Frontal cortex (tissue), 2 donors: ENCODE data around the genes COX19 and C7orf50.

GRCh38 chr7:873707-874540, 2.4 kb upstream of the GET4 start:
- RAMPAGE, long total RNA: no peak

- RAMPAGE, long total RNA: no peak
Observed at GRCh38 chr7:893716-894257, 17.4 kb downstream of the GET4 start.

GRCh38 chr7:898336-899234, 22.2 kb downstream of the GET4 start:
- RAMPAGE, long total RNA: no peak

DNA sequence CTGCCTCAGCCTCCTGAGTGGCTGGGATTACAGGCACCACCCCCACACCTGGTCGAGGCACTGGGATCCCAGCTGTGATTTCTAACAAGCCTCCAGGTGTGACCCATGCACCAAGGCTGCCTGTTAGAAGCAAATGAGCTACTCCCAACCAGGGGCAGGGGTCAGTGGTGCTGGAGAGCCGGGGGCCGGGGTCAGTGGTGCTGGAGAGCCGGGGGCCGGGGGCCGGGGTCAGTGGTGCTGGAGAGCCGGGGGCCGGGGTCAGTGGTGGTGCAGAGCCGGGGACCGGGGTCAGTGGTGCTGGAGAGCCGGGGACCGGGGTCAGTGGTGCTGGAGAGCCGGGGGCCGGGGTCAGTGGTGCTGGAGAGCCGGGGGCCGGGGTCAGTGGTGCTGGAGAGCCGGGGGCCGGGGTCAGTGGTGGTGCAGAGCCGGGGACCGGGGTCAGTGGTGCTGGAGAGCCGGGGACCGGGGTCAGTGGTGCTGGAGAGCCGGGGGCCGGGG, 21.1 kb downstream of the ADAP1 start:
- RAMPAGE, long total RNA: no peak

GRCh38 chr7:974918-976021, at the start of gene COX19:
Gene COX19 (minus strand): TSS chr7:975549.
- RAMPAGE, long total RNA: no peak

- RAMPAGE, long total RNA: no peak
Observed at GRCh38 chr7:1052046-1052554, 7.8 kb downstream of the GPR146 start.

DNA sequence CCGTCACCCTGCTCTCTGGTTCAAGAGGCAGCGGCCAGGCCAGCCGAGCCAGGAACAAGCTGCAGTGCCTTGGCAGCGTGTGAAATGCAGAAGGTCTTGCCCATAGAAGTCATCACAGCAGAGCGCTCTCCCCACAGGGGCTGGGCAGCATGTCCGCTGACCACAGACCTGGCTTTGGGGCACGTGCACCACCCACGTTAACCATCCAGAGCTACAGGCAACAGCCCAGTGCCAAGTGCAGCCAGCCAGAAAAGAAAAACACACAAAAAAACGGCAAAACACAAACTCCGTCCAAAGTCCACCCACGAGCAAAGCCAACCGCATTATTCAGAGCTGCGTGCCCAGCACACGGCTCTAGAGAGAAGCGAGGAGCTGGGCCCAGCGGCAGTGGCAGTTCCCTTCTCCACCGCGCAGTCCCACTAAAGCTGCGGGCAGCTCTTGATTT, 14.0 kb downstream of the GPER1 start:
- RAMPAGE, long total RNA: no peak

GRCh38 chr7:1122885-1123516, 15.0 kb downstream of the C7orf50 start:
- RAMPAGE, long total RNA: no peak

DNA sequence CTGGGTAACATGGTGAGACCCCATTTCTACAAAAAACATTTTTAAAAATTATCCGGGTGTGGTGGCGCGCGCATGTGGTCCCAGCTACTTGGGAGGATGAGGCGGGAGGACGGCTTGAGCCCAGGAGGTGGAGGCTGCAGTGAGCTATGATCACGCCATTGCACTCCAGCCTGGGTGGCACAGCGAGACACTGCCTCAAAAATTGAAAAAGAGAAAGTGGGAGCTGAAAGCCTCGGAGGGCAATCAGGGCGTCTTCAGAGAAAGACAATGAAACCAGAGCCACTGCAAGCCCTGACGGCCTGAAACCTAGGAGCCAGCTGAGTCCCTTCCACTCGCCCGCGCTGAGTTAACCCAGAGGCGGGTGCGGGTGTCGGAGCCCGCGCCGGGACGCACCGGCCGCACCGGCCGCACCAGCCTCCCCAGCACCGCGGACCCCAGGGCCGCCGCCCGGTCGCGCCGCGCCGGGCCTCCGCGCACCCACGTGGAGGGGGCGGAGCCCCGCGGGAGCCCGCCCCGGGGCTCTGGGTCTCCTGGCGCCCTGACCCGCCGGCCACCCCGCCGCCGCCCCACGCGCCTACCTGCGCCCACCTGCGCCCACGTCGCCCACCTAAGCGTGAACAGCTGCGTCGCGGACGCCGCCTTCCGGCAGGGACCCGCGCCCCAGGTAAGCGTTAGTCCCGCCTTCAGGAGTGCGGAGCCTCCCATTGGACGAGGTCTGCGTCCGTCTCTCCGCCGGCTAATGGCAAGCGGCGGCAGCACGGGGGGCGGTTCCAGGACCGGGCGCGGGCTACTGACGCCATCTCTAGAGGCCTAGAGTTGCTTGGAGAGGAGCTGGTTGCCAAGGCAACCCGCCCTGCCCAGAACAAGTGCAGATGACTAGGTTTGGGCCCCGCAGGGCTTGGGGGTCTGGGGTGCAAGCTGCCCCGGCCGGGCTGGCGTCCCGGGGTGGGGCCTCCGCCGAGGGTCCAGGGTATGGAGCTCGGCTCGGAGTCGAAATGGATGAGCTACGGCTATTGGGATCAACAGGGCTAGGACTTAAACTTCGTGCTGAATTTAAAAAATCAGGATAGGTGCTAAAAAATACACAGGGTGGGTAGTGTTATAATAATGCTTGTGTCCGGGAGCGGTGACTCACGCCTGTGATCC, at the start of gene C7orf50:
Gene C7orf50, minus strand, starts transcription at position 637 of the 1,146 bp plus-strand sequence.
- RAMPAGE, long total RNA: start-site peak on the minus strand centred at position 667 of the sequence, 54 bp wide, 268 and 19 reads in 2 replicates

- RAMPAGE, long total RNA: no peak
Observed at GRCh38 chr7:1158115-1158577, 1.9 kb downstream of the ZFAND2A start.

DNA sequence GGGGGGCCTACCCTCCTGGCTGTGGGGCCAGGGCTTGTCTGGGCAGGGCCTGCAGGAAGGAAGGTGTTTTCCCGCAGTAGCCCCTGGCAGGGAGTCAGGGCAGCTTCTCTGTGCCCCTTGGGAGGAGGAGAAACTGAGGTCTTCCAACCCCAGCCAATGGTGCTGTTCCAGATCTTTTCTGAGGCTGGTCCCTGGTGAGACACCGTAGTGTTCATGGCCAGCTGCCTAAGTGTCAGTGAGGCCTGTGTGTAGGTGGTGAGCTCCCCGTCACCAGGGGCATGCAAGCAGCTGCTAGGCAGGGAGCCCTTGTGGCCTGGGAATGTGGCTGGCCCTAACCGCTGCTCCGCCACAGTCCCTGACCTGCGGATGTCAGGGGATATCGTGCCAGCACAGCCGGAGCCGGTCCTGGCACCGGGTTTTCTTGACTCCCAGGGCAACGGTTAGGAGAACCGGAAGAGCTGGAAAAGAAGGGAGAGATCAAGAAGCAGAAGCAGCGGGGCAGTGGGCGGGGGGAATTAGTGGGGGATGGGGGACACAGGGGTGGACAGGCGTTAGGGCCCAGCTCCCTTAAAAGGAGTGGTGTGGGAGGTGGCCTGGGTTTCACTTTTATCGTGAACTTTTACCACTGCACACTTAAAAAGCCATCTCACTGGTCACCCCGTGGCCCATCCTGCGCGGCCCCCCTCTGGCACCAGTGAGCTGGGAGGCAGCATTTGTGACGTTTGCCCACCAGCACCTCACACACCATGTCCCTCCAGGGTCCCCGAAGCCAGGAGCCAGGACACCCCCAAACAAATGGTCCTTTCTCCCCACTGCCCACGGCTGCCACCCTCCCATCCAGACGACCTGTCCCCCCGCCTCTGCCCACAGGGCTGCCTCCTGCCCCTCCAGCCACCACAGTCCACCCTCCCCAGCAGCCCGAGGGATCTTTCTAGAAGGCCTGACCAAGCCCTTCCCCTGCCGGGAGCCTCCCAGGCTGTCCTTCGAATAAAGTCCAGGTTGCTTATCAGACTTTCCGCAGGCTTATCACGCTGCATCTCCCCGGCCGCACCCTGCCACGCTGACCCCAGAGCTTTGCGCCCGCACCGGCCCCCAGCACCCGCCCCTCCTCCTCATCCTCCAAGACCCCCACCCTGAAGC, 1.7 kb upstream of the MICALL2 start:
- RAMPAGE, long total RNA: no peak

GRCh38 chr7:1543843-1544719, 11.9 kb downstream of the TMEM184A start:
- RAMPAGE, long total RNA: no peak

GRCh38 chr7:1545415-1546275, 10.4 kb downstream of the TMEM184A start:
- RAMPAGE, long total RNA: no peak

DNA sequence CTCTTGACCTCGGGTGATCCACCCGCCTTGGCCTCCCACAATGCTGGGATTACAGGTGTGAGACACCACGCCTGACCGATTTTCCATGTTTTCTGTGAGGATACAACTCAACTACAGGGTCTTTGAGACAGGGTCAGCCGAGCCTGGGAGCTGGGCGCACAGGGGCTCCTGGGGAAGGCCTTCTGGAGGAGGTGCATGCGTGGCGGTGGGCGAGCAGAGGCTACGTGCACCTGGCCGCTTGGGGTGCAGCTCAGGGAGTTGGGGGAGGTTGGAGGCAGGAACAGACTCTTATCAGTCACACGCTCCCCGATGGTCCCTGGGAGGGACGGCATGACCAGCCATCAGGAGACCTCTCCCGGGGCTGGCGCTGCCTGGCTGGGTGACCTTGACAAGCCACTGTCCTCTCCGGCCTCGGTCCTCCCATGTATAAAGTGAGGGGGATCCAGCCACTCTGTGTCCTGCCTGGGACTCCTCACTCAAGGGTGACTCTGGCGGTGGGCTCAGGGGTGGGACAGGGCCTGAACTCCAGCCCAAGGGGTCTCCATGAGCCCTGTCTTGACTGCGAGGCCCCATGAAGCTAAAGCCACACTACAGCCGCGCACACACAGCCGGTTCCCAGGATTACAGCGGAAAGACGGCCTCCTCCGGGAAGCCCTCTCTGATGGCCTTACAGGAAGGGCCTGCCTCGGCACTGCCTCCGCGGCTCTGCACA, 2.5 kb downstream of the TMEM184A start:
- RAMPAGE, long total RNA: no peak

DNA sequence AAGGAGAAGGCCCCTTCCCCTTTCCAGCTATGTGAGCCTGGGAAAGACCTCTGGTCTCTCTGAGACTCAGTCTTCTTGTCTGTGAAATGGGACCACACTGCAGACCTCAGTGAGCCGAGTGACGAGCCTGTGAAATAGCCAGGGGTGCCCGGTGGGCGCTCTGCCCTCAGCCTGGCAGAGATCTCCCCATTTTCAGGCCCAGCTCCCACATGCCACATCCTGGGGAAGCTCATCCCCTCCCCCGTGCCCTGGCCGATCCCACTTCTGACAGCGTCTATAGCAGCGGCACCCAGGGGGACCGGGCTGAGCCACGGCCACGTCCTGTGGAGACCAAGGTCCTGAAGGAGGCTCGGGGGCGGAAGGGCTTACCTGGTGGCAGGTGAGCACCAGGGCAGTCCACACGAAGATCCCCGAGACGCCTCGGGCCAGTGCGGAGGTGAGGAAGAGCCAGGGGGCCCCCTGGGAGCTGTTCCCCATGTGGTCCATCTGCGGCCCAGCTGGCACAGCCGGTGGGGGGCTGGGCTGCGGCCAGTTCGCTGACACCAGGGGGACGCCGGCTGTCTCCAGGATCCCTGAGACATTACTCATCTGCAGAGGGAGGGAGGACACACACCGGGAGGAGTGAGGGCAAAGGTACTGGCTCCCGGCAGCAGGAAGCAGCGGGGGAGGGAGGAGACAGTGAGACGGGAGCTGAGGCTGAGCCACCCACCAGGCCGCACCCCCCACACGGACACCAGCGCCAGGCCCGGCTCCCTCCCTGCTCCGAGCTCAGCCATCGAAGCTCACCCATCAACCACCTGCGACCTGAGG, 903 bp downstream of the TMEM184A start:
- RAMPAGE, long total RNA: no peak

DNA sequence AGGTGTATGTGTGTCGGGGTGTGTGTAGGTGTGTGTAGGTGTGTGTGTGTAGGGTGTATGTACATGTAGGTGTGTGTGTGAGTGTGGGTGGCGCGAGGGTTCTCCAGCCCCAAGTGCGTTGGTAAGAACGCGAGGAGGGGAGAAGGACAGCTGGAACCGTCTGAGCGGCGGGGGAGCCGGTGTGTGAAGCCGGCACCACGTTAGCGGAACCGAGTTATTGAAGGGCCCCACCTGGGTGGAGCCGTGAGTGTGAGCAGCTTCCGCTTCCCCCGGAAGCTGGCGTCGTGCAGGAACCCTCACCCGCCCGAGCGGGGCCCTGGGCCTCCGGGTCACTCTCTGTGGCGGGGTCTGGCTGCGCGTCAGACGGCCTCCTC, 49.5 kb upstream of the PSMG3 start:
- RAMPAGE, long total RNA: no peak

DNA sequence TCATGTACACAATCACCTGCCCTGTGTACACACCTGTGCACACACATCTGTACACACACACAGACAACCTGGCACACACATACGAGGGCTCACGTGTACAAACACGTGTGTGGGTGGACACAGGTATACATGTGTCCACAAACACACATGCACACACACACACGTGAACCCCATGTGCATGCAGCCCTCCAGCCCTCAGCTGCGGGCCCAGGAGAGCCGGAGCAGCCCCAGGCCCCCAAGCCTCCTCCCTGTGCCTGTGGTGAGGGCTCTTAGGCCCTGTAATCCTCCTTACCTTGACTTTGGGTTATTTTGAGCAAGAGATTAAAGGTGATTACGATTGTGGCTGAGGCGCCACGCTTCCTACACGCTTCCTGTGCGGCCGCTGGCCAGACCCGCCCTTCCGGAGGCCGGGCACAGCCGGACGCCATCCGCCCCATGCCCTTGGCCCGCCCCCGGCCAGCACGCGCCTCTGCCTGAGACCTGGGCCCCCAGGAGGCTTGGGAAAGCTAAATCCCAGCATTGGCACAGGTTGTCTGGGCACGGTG, 71.9 kb downstream of the ELFN1 start:
- RAMPAGE, long total RNA: no peak

- RAMPAGE, long total RNA: no peak
Observed at GRCh38 chr7:1742821-1743356, 72.8 kb downstream of the ELFN1 start.

DNA sequence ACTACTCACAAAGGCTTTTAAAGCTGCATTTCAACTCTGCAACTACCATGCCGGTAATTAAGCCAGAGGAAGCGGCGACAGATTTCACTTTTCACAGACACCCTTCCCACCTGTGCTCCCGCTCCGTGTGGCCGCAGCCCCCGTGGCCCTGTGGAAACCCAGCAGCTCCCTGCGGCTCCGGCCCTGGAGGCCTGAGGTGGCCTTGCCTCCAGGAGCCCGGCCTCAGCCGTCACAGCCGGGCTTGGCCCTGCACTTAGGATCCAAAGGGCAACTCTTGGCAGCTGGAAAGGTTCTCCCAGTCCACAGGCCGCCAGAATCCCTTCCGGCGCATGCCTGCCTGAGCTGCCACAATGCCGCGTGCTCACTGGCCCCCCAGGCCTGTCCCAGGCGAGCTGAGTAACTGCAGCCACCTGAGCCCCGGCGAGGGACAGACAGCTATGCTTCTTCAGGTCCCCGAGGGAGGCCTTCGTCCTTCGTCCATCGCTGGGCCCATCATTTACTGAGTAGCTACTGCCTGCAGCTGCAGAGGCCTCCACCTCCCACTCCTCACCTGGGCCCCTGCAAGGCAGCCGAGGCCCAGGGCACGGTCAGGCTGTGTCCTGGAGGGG, 172.2 kb downstream of the ELFN1 start:
- RAMPAGE, long total RNA: no peak

DNA sequence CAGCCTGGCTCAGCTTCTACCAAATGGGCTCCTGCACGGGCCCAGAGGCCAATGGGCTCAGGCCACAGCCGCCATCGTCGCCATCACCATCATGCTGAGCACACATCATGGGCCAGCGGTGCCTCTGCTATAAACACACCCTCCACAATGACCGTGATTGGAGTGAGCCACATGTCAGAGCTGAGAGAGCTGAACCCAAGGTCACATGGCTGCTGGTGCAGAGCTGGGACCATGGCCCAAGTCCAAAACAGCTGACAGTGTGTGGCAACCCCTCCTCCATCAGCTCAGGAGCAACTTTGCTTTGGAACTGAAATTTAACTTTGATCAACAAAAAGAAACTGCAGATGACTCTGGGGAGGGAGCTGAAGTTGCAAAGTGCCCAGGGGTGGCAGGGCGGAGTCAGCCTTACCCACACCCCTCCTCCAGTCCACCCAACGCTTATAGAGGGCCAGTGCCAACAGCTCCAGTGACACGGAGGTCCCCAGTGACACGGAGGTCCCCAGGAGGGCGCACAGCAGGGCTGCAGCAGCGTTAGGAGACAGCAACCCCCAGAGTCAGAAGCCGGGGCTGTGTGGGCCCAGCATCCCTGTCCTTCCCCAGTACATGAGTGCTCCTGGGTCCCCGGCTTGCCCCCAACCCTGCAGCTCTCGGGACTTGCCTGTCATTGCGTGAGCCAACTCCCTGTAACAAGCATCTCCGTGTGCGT, 249.6 kb downstream of the ELFN1 start:
- RAMPAGE, long total RNA: no peak